Measurements from ENCODE around the genes INSYN2B and FBXW11.

DNA sequence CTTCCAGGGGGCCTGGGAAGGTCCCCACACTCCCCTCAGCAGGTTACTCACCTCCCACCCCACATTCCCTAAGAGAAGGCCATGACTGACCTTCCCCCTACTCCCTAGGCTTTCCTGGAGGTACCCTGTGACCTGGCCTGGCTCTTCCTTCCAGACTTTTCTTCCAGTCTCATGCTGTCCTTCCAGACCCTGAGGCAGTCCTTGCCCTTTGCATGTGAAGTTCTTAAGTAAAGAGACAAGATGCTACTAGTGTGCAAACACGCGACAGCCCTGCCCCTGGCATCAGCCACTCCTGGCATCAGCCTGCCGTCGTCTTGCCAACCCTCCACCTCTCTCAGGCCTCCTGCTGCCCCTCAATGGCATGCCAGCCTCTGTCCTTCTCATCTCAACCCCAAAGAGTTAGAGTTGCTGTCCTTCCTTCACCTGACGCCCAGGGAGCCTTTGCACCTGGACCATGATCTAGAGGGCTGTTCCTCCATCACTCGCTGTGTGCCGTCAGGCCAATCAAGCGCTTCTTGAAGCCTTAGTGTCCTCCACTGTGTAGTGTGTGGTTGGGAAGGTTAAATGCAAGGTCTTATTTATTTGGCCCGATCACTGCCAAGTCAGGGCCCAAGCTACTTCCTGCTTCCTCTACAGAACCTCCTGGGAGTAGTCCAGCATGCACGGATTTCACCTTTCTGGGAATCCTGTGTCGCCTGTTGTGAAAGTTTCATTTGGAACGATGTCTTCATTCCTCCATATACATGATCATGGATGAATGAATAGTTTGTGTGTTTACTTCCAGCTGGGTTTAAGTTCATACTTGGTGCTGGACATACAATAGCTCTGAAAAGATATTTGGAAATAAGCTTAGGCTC lies 62.0 kb downstream of the WWC1 start:
- RRBS: no CpG with 5 or more reads among the region's 12 CpGs

DNA sequence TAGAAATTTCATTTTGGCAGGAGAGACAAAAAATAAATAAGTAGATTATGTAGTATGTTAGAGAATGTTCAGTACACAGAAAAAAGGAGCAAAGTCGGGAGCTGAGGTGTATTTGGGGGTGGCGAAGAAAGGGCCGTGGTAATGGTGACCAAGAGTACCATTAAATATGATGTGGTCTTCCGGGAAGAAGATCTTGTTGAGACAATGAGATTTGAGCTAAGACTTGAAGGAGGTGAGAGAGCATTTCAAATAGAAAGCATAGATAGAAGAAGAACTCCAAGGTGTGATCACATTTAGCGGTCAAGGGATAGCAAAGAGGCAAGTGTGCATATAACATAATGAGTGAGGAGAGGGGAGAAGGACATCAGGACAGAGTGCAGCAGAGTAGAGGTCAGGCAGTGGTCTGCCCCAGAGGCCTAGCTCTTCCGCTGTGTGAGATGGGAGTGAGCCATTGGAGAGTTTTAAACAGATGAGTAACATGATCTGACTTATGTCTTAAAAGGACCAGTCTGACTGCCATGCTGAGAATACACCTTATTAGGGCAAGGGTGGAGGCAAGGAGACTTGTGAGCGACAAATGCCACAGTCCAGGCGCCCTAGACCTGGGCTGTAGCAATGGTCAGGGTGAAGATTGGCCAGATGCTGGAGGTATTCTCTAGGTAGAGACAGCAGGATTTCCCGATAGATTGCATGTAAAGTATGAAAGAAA lies 82.9 kb downstream of the WWC1 start:
- RRBS: no CpG with 5 or more reads among the region's 9 CpGs

- RRBS: no CpG with 5 or more reads among the region's 3 CpGs
Measured at GRCh38 chr5:168600362-168600819, 21.2 kb upstream of the PANK3 start.

DNA sequence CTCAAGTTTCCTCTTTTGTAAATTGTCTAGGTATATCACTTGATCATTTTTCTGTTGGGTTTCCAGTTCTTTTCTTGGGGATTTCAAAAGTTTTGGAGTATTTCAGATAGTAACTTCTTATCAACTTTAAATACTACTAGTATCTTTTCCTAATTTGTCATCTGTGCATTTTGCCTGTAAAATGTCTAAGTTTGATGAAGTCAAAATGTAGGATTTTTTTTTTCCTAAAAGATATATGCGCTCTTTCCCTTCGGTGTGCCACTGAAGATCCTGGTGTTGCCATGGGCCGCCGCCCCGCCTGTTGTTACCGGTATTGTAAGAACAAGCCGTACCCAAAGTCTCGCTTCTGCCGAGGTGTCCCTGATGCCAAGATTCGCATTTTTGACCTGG lies 36.9 kb upstream of the PANK3 start:
- RRBS: no CpG with 5 or more reads among the region's 10 CpGs

DNA sequence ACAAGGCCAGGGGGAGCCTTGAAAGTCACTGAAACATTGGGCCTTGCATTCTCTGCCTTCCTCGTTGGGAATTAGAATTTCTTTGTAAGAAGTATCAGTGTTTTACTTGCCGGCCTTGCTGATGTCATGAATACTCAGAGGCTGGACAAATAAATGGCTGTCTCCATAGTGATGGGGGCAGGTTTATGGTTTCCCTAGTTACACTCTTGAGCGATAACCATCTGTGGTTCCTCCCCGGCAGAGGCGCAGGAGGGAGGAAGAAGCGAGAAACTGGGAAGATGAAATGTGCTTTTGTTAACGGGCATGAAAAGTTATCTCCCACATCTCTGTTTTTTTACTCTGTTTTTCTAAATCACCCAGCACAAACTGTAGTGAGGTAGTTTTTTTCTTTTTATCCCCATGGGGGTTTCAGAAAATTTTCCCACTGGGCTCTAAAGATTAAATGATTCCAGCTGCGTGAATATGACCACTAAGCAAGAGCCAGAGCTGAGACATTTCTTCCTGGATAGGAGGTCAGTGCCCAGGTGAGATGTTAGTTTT lies 272.9 kb upstream of the PANK3 start:
- RRBS: no CpG with 5 or more reads among the region's 8 CpGs

DNA sequence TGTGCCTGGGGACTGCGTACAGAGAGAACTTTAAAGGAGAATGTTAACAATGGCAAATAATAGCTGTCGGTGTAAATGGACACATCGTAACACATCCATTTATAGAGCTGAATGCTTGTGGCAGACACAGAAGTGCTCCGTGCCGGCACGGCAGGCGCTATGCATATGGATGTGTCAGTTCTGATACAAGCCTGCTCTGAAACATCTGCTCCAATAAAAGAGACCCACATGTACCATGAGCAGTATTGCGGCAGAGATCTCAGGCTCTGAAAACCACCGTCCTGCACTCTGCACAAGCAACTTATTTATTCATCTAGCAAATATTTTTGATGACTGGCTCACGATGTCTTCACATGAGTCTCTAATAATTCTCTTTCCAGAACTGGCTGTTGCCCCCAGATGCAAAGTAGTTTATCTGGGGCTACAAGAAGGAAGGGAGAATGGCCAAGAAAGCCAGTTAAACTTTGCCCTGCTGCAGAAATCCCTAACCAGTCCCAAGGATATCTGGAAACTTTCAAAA lies 290.8 kb upstream of the PANK3 start:
- RRBS: no CpG with 5 or more reads among the region's 10 CpGs

- RRBS: no CpG with 5 or more reads among the region's 13 CpGs
Measured at GRCh38 chr5:169024294-169024934, 276.5 kb downstream of the SLIT3 start.

GRCh38 chr5:169094566-169095153 lies 206.3 kb downstream of the SLIT3 start:
- RRBS: no CpG with 5 or more reads among the region's 5 CpGs

DNA sequence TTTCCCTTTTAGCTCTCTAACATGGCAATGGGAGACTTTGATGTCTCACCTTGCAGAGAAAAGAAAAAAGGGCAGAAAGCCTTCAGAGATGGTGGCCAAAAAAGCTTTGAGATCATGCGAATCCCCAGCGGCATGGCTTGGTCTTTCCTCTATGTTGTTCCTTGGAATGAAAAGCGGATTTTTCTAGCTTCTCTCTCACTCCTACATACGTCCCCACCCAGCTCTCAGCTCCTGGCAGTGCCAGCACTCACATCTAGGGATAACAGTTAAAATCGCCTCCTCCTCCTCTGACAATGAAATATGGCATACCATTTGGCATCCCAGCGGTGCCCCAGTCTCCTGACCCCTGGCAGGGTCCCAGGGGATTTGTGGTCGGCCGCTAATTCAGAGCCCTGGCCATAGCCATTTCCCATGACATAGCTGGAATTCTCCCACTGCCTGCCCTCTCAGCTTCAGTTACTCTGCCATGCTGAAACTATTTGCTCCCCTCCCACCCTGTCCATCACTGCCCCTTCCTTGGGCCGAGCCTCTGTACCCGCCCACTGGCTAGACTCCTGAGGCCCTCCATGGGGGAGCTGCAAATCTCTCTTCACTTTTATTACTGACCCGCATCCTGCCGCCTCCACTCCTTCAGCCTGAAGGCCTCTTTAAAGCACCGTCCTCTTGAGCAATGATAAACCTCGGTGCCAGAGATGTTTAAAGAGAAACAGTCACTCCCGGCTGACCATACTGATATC lies 139.9 kb downstream of the SLIT3 start:
- RRBS: no CpG with 5 or more reads among the region's 15 CpGs

GRCh38 chr5:169980287-169980630 lies at the start of gene INSYN2B:
TSS of gene INSYN2B (minus strand) at chr5:169980495.
- RRBS: no CpG with 5 or more reads among the region's 4 CpGs

DNA sequence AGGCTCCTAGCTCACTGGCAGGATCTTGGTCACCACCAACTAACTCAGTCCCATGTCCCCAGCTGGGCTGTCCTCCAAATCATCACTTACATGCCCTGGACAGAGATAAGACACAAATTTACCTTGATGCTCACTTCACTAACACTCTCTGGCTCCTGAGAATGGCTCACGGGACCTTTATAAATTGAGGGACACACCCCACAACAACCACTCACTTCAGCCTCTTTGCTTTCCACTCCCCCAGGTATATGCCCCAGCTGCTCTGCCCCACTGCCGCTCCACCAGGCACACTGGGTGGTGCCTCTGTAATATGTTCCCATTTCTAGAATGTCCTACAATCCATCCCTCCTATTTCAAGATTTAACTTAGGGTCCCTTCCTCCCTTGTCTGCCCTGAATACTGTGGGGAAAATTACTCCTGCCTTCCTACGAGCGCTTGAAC lies 14.1 kb downstream of the LCP2 start:
- RRBS: no CpG with 5 or more reads among the region's 4 CpGs

DNA sequence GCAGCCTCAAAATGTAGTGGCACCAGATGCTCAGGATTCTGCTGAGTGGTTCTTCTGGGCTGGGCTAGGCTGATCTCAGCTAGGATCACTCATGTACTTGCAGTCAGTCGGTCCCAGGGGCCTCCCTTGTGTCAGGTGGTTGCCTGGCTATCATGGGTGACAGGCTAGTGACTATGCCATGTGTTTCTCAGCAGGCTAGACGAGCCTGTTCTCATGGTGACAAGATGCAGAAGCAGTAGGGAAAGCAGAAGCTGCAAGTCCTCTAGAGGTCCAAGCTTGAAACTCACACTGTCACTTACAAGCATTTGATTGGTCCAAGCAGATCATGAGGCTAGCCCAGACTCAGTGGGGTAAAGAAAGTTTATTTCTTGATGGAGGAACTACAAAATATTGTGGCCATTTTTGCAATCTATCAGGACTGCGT lies 15.2 kb upstream of the KCNMB1 start:
- RRBS: no CpG with 5 or more reads among the region's 3 CpGs

DNA sequence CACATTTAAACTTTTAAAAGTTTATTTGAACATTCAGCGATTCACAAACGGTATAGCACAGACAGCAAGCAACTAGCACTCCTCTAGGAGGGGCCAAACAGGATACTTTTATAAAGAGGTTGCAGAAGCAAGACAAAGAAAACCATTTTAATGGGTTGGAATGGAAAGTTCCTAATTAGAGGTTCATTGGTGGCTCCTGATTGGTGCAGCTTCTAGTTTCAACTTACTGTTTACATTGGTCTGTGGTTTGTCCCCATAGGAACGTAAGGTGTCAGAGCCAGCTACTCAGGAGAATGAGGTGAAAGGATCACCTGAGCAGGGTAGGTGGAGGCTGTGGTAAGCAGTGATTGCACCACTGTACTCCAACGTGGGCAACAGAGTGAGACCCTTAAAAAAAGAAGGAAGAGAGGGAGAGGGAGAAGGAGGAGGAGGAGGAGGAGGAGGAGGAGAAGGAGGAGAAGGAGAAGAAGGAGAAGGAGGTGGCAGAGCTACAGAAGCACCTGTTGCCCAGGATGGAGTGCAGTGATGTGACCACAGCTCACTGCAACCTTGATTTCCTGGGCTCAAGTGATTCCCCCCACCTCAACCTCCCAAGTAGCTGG lies 30.3 kb downstream of the KCNIP1 start:
- RRBS: no CpG with 5 or more reads among the region's 4 CpGs

- RRBS: no CpG with 5 or more reads among the region's 6 CpGs
Measured at GRCh38 chr5:171317327-171317526, 8.2 kb downstream of the TLX3 start.

GRCh38 chr5:171388246-171388948 lies 748 bp downstream of the NPM1 start:
- RRBS: 5% methylated on average over 13 of the region's 39 CpGs

- RRBS: no CpG with 5 or more reads among the region's 11 CpGs
Measured at GRCh38 chr5:171493012-171493590, 73.7 kb downstream of the FGF18 start.

GRCh38 chr5:171839940-171840585 lies 54.4 kb downstream of the SMIM23 start:
- RRBS: no CpG with 5 or more reads among the region's 4 CpGs

DNA sequence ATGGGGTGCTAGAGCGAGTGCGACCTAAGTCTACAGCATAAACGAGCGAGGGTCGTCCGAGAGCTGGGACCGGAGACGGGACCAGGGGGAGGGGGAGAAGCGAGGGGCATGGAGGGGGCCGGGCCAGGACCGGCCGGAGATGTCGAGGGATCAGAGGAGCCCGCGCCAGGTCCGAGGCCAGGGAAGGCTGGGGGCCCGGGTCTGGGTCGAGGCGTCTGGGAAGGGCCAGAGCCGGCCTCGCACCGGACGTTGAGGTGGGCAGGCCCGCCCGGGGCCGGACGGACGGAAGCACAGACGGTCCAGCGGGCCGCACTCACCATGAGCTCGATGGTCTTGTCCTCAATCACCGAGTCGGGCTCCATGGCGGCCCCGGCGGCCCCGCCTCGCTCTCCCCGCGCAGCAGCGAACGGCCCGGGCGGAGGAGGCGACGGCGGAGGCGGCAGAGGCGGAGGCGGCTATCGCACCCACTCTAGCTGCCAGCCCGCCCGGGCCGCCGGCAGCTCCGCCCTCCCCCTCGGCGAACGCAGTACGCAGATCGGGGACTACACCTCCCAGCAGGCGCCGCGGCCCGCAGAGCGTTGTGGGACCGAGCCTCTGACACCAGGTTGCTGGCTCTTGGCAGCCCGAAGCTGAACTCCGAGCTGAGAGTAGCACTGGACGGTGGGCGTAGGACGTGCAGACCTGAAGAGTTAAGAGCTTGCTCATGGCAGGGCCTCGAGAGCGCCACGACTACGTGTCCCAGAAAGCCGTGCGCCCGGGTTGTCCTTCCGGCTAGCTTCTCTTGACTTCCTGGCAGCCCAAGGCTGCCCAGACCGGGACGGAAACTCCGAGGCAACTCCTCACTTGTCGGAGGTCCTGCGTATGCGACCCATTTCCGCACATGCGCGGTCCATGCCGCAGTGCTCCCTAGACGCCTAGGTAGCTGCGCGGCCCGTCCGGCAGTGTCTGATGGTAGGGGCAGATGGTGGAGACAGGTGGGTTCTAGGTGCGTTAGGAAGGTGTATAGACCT lies at the start of gene FBXW11:
Gene FBXW11 (minus strand): TSS at position 498 of the 1,010 bp plus-strand sequence.
- RRBS: 2% methylated on average over 48 of the region's 97 CpGs

GRCh38 chr5:172082123-172082611 lies 75.7 kb upstream of the FBXW11 start:
- RRBS: no CpG with 5 or more reads among the region's 15 CpGs

GRCh38 chr5:172082839-172083538 lies 76.6 kb upstream of the FBXW11 start:
- RRBS: no CpG with 5 or more reads among the region's 7 CpGs